ENCODE measurements around the gene SLC22A8.

GRCh38 chr11:62888898-62889290 lies 8.2 kb downstream of the SLC3A2 start:
- PRO-cap = no peak
- RAMPAGE, long total RNA, 3 experiments = no peak in any of the 3 experiments

GRCh38 chr11:62923424-62924460 lies 2.6 kb upstream of the CHRM1 start:
- PRO-cap = no peak
- RAMPAGE, long total RNA, 3 experiments = no peak in any of the 3 experiments

DNA sequence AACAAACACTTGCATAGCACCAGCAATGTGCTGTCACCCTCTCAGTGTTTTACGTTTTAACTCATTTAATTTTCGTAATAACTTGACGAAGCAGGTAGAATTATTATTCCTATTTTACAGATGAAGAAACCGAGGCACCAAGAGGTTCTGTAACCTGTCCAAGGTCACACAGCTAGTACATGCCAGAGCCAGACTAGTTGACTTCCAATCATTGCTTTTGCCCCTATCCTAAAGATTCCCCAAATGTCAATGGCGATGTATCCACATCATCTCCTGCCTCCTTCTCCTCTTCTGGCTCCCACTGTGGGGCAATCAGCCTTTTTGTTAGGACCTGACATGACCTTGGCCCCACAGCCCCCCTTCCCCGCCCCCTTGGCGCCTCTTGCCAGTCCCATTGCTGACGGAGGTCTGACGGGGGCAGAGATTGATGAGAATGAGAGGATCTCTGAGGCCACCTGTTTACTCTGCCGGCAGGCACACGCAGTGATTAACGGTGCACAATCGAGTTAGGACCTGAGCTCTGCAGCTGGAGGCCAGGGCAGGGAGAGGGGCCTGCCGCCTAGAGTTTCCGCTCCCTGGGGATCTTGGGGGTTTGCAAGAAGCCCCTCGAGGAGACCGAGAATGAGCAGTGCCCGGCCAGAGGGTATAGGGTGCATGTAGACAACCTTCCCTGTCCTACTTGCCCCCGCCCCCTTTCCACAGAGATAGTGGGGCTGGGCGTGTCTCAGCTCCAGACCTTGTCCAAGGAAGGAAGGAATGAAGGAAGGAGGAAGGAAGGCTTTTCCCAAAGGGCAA lies 6.8 kb upstream of the CHRM1 start:
- PRO-cap = no peak
- RAMPAGE, long total RNA, 3 experiments = no peak in any of the 3 experiments

DNA sequence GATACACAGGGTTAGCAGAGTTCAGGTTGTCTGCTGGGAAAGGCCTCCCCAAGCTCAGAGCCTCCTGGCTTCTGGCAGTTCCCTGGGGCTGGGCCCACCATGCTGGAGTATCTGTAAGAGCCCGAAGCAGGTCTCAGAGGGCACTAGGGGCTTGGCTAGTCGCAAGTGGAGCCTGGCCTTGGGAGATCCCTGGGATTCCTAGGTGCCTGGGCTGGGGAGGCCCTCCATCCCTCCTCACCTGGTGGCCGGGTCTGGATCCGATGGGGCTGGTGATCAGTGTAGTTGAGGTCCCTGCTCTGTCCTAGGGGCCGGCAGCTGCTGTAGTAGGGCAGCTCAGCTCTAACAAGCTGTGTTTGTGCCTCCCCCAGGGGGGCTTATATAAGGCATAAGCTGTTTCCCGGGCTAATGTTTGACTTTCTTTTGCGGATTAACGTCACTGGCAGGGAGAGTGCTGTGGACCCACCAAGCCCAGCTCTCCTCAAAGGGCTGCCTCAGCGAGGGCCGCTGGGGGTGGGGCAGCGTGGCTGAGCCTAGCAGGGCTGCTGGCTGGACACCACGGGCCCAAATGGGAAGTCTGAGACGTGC lies at the start of gene SLC22A8:
TSS of gene SLC22A8 (minus strand) at position 351 of the 585 bp plus-strand sequence.
- PRO-cap = no peak
- RAMPAGE, long total RNA, 3 experiments = no peak in any of the 3 experiments

DNA sequence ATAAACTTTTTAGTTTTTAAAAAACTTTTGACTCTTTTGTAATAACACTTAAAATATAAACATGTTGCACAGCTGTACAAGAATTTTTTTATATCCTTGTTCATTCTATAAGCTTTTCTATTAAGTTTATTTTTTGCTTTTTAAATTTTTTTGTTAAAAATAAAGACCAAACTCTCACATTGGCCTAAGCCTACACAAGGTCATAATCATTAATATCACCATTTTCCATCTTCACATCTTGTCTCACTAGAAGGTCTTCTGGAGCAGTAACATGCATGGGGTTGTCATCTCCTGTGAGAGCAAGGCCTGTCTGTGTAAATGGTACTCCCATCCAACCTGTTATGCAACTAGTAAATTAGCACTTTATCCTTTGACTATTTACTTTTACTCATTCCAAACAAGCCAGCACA lies 2.9 kb downstream of the SLC22A25 start:
- PRO-cap = no peak
- RAMPAGE, long total RNA, 3 experiments = no peak in any of the 3 experiments

- PRO-cap = no peak
- RAMPAGE, long total RNA, 3 experiments = no peak in any of the 3 experiments
Observed at GRCh38 chr11:63247543-63248170, 4.3 kb upstream of the SLC22A25 start.

DNA sequence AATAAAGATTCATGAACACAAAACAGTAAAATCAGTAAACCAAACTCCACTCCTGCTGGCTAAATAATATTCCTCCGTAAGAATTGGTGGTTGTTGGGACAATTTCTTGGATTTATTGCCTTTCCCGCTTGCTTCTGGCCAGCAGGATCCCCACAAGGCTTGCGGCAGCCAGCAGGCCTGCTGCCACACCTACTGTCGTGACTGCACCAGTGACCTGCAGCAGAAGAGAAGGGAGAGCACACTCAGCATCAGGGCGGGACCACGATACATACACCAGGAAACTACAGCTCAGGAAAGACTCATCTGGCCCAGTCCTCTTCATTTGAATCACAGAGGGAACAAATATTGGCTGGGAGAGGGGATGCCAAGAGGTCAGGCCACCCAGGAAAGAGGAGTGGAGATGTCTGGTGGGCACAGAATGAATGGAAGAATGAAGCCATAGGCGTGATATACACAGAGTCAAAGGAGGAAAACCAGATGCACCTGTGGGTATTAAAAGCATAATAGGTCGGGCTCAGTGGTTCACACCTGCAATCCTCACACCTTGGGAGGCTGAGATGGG lies 10.2 kb downstream of the PLAAT2 start:
- PRO-cap = no peak
- RAMPAGE, long total RNA, 3 experiments = no peak in any of the 3 experiments

DNA sequence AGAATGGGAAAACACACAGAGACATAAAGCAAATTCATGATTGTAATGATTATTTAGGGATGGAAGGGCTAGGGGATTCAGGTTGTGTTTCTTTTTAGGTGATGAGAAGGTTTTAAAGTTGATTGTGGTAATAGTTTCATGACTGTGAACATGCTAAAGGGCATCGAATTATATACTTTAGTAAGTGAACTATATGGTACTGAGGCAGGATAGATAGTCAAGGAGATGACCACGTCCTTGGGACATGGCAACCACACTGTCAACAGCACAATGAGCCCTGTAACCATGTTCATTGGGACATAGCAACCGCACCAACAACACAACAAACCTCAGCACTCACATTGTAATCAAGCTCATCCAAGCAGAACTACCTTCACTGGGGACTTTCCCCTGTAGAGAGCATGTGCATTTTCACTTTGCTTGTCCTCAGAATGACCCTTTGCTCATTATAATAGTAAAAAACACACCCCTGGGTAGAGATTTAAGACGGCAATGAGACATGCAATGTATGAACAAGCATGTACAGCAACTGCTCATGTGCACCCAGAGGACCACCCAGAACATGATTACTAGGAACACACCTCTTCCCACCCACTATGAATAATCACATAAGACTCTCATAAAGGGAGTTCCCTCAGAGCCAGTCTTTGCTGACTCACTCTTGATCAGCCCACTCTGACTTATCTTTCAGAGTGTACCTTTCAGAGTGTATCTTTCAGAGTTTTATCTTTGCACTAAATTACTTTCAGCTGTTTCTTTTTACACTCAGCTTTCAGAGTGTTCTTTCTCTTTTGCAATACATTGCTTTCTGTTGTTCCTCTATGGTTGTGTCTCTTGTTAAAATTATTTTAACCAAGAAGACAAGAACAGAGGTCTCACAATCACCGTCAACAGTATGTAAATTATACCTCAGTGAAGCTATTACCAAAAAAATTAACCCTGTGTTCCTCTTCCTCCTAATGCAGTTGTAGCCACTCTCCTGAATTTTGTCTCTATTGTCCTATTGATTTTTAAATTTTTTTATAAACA lies 4.0 kb upstream of the PLAAT2 start:
- PRO-cap = no peak
- RAMPAGE, long total RNA, 3 experiments = no peak in any of the 3 experiments

- PRO-cap = no peak
- RAMPAGE, long total RNA, 3 experiments = no peak in any of the 3 experiments
Observed at GRCh38 chr11:63570698-63571175, 7.6 kb upstream of the PLAAT2 start.

DNA sequence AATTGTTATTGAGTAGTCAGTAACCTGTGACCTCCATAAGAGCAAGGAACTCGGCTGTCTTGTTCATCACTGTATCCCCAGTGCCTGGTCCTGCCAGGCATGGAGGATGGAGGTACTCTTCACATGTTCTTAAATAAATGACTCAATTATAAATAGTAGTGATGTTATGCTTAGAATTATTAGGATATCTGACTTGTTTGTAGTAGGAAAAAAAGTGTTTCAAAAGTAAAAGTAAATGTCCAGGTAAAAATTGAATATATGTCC lies 12.2 kb upstream of the PLAAT2 start:
- PRO-cap = no peak
- RAMPAGE, long total RNA, 3 experiments = no peak in any of the 3 experiments

DNA sequence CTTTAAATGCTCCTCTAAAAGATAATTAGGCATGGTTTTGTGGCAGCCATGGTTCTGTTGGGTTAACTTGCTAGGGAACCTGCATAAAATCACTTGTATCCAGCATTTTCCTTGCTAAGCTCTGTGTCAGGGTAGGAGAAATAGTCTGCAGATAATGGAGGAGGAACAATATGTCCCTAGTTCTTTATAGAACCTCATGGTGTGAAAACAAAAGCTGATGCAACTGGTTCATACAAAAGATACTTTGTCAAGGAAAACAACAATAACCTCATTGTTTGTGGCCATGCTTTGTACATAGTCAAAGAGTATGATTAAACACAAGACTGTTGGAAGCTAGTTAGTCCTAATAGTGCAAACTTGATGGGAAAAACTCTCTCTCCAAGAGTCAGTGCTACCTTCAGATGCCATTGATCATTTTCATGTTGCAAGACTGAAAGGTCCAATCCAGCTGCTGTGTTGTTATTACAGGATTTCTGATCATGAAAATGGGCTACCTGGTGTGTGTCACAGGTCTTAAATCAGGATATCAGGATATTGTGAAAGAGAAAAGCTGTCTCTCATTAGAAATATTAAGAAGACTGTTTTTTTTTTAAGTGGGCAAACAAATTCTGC lies 20.1 kb upstream of the PLAAT2 start:
- PRO-cap = no peak
- RAMPAGE, long total RNA, 3 experiments = no peak in any of the 3 experiments

DNA sequence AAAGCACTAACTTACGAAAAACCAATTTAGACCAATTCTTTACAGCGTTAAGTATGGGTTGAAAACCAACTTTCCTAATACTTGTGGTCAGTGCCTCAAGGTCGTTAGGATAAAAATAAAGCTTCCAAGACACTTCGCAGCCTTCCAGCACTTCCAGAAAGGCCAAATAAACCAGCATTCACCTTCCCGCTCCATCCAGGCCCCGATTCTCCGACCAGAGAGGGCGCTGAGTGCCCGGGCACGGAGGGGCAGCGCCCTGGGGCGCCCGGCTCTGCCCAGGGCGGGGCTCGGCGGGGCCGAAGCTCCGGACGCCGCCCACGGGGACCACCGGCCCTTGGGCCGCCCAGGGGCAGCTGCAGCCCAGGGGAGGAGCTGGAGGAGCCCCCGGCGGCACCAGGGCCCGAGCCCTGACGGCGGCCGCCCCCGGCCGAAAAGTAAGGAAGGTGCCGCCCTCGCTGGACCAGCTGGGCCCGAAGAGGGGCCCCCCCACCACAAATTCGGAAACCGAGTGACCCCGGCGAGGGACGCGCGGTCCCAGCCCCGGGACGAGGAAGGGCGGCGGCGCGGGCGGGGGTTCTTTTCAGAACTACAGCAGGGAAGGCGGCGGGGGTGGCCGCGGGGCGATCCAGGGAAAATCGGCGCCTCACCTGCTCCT lies 406 bp downstream of the ATL3 start:
- PRO-cap = no peak
- RAMPAGE, long total RNA, 3 experiments = no peak in any of the 3 experiments

DNA sequence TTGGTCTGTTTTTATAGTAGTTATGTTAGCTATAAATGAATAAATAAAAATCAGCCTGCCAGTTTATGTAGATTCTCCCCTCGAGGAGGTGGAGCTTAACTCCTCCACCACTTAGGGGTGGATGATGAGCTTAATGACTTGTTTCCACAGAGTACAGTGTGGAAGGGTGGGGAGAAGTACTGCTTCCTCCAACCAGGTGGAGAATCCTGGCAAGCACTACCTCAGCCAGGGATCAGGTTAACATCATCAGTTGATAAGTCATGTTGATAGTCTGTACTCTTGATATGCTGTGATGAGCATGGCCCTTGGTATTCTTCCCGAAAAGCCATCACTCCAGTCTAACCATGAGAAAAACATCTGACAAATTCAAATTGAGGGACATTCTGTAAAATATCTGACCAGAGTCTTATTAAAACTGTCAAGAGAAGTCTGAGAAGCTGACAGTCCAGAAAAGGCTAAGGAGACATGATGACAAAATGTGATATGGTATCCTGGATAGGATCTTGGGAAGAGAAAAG lies 14.1 kb downstream of the RTN3 start:
- PRO-cap = no peak
- RAMPAGE, long total RNA, 3 experiments = no peak in any of the 3 experiments

GRCh38 chr11:63738754-63739049 lies 29.9 kb downstream of the ZFTA start:
- PRO-cap = no peak
- RAMPAGE, long total RNA, 3 experiments = no peak in any of the 3 experiments

GRCh38 chr11:63760930-63762006 lies 7.3 kb downstream of the ZFTA start:
- PRO-cap = no peak
- RAMPAGE, long total RNA, 3 experiments = no peak in any of the 3 experiments

GRCh38 chr11:63769637-63770424 lies 1.3 kb upstream of the ZFTA start:
- PRO-cap = no peak
- RAMPAGE, long total RNA, 3 experiments = no peak in any of the 3 experiments

GRCh38 chr11:63814415-63814949 lies 1.2 kb downstream of the SPINDOC start:
- PRO-cap = no peak
- RAMPAGE, long total RNA, 3 experiments = no peak in any of the 3 experiments

DNA sequence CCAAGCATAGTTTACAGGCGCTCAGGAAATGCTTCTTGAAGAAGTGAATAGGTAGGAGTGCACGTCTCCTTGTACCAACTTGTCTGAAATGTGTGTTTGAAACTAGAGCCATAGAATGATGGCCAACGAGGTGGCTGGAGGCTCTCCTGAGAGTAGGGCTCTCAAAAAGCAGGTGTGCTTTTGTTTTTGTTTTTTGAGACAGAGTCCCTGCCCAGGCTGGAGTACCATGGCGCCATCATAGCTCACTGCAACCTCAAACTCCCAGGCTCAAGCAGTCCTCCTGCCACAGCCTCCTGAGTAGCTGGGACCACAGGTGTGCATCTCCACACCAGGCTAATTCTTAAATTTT lies 8.3 kb downstream of the SPINDOC start:
- PRO-cap = no peak
- RAMPAGE, long total RNA, 3 experiments = no peak in any of the 3 experiments

- PRO-cap = no peak
- RAMPAGE, long total RNA, 3 experiments = no peak in any of the 3 experiments
Observed at GRCh38 chr11:63872875-63873188, 33.9 kb downstream of the MARK2 start.

DNA sequence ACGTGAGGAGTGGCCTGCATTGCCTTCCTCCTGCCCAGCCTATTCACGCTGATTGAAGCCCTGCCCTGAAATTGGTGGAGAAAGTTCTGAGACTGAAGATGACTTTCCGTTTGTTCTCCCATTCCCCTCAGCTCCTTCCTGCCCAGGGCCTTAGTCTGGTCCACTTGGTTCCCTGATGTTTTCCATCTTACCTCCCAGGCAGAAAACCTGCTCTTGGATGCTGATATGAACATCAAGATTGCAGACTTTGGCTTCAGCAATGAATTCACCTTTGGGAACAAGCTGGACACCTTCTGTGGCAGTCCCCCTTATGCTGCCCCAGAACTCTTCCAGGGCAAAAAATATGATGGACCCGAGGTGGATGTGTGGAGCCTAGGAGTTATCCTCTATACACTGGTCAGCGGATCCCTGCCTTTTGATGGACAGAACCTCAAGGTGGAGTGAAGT lies 17.3 kb downstream of the RCOR2 start:
- PRO-cap = no peak
- RAMPAGE, long total RNA, 3 experiments = no peak in any of the 3 experiments